Hair follicular keratinocyte (primary cell): ENCODE data around the gene THOC1.

- RAMPAGE, long total RNA: no peak
Observed at GRCh38 chr18:136311-136934, 21.9 kb upstream of the USP14 start.

DNA sequence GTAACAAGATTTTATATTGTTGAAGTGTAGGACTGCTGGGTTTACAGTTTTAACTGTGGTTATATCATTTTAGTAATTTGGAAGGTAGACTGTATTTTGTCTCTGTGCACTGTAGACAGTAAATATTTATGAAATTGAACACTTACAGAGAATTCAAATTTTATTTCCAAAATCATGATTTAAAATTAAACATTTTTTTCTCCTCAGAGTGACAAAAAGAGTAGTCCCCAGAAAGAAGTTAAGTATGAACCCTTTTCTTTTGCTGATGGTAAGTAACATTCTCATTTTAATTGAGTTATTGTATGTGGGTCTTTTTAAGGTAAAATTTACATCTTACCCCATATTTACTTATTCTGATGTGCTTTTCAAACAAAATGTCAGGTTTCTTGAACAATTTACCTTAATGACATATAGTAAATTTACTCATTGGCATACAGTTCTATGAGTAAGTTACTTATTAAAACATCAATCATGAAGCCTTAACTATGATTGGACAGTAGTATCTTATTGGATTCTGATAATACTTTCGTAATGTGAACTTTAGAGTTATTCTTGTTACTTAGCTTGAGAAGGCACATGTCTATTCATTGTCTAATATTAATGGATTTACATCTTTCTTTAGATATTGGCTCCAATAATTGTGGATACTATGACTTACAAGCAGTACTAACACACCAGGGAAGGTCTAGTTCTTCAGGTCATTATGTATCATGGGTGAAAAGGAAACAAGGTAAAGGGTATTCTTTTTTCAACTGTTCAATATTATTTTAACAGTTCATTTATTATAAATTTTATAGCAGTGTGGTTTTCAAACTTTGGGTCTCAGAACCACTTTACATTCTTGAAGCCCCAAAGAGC is 51.6 kb downstream of the USP14 start:
- RAMPAGE, long total RNA: no peak

DNA sequence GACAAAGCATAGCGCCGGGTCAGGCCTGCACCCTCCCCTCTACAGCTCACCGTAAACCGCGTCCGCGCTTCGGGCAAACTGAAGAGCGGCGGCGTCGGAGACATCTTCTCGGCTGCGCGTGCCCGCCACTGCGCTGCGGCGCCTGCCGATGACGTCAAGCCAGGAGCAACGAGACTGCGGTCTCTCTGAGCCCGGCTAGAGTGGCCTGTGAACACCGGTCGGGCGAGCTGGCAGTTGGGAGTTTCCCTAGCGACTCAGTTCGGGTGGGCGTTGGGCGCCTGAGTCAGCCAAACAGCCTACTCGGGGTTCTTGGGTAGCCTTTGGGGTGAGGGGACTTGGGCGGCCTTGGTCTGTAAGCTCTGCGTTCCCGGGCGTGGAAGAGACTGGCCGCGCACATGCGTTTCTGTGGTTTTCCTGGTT is at the start of gene THOC1:
THOC1 (minus strand) TSS at position 132 of the 420 bp plus-strand sequence.
- RAMPAGE, long total RNA: no peak

DNA sequence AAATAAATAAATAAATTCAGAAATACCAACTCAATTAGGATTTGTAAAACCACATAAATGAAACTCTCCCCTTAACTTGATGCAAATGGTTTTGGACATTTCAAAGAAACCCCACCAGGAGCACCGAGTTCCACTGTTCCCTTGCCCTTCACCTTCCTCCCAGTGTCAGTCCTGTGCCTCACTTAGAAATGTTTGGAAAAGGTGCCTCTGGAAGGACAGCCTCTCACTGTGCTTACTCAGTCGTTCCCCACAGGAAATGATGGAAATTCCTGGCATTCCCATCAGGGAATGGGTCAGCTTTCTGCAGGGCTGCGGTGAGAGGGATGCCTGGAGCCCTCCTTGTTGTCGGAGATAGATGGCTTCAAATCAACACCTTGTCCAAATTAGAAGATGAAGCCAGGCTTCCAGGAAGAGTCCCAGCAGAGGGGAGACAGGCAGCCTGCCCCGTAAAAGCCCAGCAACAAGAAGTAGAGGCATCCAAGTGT is 25.4 kb downstream of the COLEC12 start:
- RAMPAGE, long total RNA: no peak

DNA sequence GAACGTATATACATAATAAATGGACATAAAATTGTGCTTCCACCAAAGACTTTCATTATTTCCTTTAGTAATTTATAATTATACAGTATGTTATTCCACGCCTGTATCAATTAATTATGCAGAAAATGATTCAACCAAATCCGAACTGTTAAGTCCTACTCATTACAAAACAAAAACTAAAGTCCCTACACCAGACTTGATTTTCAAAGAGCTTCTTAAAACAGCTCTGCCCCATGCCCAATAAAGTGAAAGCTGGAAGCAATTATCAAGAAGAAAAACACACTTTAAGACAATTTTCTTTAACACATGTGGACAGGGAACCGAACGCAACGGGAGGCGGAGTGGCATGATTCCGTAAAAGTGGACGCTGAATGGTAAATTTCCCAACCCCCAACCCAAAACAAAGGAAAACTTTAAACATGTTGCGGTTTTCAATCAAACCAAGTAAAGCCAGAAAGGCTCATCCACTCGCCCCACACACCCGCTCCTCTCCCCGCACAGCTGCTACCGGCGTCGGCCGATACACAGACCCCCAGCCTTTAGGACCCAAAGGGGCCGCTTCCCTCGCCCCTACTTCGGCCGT is 771 bp downstream of the YES1 start:
- RAMPAGE, long total RNA: no peak

- RAMPAGE, long total RNA: no peak
Observed at GRCh38 chr18:2555813-2556147, 15.5 kb downstream of the METTL4 start.

DNA sequence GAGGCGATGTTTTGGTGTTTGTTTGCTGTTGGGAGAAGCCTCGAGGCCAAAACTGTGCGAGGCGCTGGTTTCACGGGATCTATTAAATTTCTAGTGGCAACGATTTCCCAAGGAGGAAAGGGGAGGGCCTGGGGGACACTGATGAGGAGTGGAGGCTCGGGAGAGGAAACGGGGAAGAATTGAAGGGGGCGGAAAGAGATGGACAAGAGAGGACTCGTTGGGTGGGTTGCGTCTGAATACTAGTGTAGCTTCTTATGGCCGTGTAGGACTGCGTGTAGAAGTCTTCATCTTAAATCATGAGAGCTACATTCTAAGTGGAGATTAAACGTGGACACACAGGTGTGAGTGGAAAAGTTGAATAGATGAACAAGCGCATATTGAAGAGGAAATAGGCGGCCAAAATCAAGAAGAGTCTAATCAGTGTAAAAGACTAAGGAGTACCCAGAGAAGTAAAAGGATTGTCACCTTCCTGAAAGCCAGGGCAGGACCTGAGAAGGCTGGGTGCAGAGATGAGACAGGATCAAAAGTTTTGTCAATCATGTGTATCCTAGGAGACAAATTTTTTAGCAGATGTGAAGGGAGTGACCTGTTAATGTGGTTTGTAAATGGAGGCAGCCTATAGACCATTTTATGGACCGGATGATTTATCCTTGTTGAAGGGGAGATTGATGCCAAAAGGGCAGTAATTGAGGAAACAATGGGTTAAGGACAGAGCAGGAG is 578 bp downstream of the NDC80 start:
- RAMPAGE, long total RNA: no peak

GRCh38 chr18:2656942-2657191 is 1.3 kb downstream of the SMCHD1 start:
- RAMPAGE, long total RNA: no peak

GRCh38 chr18:2718868-2719347 is 63.4 kb downstream of the SMCHD1 start:
- RAMPAGE, long total RNA: no peak

DNA sequence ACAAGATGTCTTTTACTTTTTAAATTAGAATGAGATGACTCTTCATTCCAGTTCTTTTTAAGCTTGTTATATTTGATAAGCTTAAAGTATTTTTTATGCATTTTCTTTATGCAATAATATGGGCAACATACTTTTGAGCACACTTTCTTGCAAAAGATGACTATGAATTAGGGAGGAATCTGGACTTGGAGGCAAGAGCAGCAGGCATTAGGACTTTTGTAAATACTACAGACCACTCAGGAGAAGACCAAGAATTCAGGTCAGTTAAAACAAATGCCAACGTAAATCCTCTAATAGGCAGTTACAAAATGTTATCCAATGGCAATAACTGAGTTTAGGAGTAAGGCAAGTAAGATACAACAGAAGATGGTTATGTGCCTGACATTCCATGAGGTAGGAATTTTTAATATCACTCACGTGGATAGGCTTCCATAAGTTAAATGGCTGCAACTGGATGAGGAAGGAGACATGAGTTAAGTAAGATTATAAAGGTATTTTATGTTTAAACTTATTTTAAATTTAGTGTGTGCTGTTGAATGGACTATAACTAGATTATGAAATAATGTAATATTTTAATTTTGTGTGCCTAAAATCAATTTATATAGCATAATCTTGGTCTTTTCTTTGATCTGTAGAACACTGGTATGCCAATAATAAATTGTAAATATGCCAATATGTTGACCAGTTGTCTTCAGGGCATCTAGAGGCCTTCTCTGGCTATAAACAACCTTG is 75.4 kb downstream of the SMCHD1 start:
- RAMPAGE, long total RNA: no peak

DNA sequence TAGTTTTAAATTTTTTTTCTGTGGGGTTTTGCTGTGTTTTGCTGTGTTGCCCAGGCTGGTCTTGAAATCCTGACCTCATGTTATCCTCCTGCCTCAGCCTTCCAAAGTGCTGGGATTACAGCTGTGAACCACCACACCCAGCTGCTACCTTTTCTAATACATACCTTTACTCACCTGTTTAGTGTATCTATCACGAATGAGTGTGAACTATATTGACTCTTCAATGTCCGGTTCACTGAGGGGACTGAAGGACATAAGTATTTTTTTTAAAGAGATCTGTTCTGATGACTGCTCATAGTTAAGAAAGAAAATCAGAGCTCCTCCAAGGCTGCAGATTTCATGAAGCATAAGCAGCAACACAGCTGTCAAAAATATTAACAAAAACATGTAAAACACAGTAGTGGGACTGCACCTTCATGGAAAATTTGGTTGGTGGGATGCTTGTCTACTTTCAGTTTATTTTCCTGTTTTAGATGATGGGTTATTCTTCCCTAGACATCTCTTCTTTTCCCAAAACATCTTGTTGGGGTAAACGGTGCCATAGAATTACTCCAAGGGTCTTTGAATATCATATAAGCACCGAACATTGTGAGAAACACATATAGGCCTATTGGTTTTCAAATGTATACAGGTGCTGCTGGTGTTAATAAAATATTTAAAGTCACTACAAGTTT is 84.0 kb upstream of the EMILIN2 start:
- RAMPAGE, long total RNA: no peak

DNA sequence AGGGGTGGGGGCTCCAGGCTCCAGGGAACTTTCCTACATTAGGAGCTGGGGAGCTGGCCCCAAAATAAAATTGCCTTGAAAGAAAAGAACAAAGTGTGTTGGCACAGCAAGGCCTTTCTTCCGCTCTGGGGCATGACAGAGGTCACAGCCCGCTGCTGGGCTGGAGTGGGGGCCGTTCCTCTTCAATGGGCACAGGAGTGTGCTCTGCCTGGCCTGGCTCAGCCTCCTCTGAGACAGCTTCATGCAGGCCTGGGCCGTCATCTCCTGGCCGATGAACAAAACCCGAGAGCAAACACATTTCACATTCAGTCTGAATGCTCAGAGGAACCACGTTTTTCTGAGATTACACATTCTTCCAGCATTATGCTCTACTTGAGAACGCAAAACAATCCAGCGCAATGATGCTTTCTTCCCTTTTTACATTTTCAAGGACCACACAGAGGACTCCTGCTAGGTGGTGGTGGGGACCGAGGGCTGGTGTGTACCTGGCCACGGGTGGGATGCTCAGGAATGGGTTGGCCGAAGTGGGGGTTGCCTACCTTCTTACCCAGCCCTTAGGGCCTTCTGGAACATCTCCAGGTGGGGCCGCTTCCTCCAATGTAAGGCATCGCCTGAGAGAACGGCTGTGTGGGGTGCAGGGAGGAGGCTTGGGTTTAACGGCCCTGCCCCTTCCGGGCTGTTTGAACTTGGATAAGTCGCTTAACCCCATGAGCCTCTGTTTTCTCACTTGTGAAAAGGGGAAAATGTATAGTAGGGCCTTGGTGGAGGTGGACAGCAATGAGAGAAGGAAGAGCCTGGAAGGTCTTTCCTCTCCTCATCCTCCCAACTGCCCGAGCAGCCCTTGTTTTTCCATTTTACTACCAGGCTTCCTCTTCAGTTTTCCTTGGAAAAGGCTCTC is 34.9 kb downstream of the EMILIN2 start:
- RAMPAGE, long total RNA: no peak

DNA sequence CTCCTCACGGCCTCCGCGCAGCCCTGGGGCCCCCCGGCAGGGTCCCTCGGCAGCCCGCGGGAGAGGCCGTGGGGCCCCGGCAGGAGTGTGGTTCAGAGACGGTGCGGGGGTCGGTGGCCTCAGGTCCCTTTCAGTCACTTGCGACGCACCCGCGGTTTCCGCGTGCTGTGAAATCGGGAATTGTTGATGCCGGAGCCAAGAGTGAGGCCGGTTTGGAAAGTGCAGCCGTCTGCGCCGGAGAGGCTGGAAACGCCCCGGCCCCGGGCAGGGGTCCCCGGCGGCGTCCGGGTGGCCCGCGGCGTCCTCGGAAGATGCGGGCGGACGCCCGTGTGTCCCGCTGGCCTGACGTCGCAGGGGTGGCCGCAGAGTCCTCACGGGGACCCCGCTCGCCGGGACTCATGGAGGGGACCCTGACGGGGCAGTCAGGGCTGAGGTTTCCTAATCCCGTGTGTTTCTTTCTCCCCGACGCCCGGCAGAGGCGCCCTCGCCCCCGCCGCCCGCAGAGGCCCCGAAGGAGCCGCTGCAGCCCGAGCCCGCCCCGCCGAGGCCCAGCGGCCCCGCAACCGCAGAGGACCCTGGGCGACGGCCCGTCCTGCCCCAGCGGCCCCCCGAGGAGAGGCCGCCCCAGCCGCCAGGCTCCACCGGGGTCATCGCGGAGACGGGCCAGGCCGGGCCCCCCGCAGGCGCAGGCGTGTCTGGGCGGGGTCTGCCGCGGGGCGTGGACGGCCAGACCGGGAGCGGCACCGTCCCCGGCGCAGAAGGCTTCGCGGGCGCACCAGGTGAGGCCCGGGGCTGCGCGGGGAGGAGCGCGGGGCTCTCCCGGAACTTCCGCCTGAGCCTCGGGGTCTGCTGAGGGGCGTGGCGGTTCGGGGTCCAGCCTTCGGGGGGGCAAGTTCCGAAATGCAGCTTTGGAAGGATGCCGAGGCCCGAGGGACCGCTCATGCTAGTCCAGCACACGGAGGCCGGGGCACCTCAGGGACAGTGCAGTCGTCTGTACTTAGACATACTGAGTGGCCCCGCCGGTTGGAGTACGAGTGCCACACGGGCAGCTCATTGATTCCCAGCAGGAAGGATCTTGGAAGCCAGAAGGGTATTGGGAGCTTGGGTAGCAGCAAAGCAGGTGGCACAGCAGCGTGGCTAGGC is 59.9 kb downstream of the EMILIN2 start:
- RAMPAGE, long total RNA: no peak

GRCh38 chr18:2958798-2959345 is 54.1 kb downstream of the LPIN2 start:
- RAMPAGE, long total RNA: no peak

DNA sequence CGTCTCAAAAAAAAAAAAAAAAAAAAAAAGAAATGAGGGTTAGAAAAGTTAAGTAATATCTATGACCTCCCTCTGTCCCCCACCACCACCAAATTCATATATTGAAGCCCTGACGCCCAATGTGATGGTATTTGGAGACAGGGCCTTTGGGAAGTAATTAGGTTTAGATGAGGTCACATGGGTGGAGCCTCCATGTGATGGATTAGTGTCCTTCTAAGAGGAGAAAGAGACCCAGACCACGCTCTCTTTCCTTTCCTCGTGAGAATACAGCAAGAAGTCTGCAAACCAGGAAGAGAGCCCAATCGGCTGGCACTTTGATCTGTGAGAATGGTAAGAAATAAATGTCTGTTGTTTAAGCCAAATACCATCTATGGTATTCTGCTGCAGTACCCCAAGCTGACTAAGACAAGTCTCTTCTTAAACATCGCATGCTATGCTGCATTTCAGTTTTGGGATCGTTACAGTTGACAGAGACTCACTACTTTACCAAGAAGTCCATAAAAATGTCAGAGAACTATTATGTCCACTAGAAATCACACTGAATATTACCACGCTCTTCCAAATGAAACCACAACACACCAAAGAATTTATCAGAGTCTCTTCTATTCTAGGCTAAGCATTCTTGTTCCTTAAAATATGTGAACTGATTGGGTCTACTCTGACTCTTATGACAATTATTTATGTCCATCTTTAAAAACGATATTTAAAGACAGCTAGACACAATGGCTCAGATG is 48.5 kb downstream of the LPIN2 start:
- RAMPAGE, long total RNA: no peak

- RAMPAGE, long total RNA: no peak
Observed at GRCh38 chr18:2980298-2981003, 32.5 kb downstream of the LPIN2 start.

- RAMPAGE, long total RNA: no peak
Observed at GRCh38 chr18:2981082-2981946, 31.6 kb downstream of the LPIN2 start.

DNA sequence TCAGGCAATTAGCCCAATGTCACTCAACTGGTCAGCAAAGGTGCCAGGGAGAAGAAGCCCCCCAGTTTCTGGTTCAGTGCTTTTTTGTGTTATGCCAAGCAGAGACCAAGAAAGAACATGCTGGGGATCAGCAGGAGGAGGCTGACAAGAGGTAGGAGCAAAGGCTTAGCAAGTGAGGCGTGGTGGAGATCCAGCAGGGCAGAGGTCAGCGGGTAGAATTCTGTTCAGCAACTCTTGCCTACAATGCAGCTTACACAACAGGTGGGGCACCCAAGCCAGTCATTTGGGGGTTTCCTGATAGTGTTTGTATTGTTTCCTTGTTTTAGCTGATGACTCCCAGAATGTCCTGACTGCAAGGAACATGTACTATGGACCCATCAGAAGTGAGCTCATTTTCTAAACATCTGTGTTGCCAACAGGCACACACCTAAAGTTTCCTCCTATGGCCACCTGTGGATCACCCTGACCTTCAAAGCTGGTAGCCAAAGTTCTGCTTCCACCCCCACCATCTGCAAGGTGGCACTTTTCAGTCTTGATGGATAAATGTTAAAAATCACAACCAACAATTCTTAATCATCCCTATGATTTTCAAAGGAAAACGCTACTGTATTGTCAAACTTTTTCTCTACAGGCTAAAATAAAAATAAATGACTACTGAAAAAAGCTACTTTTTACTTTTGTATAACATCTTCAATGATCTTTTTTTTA is 28.0 kb downstream of the LPIN2 start:
- RAMPAGE, long total RNA: no peak

DNA sequence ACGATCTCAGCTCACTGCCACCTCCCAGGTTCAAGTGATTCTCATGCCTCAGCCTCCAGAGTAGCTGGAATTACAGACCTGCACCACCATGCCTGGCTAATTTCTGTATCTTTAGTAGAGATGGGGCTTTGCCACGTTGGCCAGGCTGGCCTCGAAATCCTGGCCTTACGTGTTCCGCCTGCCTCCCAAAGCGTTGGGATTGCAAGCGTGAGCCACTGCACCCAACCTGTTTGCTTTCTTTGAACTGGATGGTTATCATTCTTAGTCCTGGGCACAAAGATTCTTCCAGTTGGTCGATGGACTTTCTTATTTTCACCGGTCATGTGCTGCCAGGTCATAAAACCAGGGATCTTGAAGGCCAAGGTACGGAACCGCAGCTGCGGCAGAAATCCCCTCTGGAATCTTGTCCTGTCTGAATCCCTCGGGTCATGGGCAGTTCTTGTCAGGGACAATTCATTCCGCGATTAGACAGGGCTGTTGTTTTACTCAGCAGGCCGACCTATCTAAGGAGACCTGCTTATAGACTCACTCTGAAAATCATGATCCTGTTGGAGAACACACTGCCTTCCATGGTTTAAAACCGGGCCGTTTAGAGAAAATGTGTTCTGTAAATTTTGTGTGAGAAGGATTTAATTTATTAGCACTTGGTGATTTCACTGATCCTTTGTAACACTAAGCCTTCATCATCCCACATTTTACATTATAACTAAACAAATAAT is 13.8 kb upstream of the LPIN2 start:
- RAMPAGE, long total RNA: no peak

DNA sequence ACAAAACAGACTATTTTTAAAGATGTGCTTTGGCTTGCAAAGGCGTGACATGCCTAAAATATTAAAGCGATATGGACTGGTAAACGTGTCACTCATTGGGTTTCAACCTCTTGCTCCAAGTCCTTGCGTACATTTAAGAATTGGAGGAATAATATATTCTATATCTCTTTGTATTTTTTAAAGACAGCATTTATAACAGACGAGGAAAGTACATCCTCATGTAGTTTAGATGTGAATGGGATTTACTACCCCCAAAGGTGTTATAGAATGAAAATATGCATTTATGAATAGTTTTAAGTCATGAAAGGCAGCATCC is 3.8 kb downstream of the MYL12A start:
- RAMPAGE, long total RNA: no peak